Metastatic Liver Carcinoma in the Adrenal Gland (tissue), 2 donors: ENCODE measurements around a stretch of chr13.

DNA sequence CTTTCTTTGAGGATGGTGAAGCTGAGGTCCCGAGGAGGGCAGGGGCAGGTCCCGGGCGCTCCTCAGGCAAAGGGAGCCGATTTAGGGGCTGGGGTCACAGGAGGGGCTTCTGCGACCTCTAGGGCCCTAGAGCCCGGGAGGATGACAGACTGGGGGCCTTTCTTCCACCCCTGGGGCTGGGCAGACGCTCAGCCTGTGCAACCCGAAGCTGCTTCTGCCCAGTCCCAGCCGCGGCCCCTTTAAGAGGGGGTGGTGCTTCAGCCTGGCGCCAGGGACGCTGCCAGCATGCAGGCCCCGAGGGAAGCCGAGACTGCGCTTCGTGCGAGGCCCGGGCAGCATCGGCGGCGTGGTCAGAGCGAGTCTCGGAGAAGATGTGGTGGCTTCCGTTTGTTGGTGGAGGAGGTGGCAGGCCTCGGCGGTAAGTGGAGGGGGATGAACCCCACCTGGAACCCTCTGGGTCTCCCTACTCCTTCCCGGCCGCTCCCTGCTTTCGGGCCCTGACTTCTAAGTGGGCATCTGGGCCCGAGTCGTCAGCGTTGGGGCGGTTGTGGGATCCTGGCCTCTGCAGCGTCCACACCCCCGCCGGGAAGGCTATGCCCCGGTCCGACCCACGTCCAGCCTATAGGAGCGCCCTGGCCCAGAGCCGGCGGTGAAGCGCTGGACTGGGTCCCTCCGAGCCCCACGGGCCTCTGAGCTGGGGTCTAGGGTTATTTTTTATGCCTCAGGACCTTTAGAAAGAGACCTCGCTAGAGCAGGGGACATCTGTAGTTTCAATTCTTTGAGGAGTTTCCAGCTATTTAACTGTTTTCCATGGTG lies 986.4 kb downstream of the TUBA3C start:
- PRO-cap, 2 experiments: no peak in any of the 2 experiments

- PRO-cap, 2 experiments: no peak in any of the 2 experiments
Measured at GRCh38 chr13:19117976-19118449, 63.6 kb downstream of the TUBA3C start.

DNA sequence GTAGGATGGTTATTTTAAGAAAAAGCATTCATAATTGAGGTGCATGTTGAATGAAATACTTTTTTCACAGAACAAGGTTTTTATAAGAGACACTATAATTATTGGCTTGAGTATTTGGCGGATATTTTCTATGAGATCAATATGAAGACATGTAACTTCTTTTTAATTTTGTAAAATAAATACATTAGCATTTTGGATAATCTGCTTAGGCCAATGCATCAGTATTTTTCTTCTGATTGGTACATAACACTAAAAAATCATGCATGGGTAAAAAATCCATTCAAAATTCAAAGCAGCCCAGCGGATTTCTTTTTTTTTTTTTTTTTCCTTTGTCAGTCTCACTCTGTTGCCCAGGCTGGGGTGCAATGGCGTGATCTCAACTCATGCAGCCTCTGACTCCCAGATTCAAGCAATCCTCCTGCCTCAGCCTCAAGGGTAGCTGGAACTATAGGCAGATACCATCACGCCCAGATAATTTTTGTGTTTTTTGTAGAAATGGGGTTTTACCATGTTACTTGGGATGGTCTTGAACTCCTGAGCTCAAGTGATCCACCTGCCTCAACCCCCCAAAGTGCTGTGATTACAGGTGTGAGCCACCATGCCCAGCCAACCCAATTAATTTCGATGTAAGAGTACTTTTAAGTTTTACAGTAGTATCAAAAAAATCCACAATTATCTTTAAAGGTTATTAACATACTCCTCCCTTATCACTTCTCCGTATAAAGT lies 68.4 kb downstream of the PSPC1 start:
- PRO-cap, 2 experiments: no peak in any of the 2 experiments

DNA sequence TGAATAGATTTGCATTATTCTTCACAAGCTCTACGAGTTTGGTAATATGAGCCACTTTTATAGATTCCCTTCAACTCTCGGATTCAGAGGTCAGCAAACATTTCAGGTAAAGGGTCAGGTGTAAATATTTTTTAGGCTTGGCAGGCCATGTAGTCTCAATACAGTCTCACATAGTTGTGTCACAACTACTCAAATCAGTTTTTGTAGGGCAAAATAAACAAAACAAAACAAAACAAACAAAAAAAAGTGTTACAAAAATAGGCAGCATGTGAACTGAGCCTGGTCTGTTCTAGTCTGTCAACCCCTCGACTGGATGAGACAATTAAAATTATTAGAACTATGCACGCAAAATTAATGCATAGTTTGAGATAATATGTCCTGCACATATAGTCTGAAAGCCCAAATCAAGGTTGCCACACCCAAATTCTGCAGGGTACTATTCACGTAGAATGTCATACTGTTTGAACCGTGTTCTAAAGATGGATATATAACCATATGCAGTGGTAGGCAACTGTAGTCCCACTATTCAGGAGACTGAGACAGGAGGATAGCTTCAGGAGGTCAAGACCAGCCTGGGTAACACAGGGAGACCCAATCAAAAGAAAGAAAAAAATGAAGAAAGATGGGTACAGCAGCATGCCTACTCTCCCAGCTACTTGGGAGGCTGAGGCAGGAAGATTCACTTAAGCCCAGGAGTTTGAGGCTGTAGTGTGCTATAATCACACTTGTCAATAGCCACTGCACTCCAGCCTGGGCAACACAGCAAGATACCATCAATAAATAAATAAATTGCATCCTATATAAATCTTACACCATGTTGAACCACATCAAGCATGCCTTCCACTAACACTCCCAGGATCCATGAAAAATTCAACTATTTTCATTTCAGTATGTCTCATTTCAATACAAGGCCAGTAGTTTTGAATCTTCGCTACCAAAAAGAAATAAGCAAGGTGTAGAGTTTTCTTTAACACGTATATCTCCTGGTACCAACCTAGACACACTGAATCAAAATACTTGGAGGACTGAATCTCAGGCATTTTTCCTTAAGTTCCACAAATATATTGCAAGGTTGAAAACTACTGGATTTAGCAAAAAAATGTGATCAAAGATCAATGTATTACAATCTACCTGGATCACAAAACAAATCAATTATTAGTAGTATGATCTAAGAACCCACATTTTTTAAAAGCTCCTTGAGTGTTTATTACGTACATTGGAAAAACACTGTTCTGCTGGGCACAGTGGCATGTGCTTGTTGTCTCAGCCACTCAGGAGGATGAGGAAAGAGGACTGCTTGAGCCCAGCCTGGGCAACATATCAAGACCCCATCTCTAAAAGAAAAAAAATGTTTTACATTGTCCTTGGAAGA lies 56.9 kb downstream of the PSPC1 start:
- PRO-cap, 2 experiments: no peak in any of the 2 experiments

GRCh38 chr13:20177002-20177604 lies 15.6 kb downstream of the GJB2 start:
- PRO-cap, 2 experiments: no peak in any of the 2 experiments

- PRO-cap, 2 experiments: no peak in any of the 2 experiments
Measured at GRCh38 chr13:20480519-20481020, 45.1 kb downstream of the CRYL1 start.

- PRO-cap, 2 experiments: no peak in any of the 2 experiments
Measured at GRCh38 chr13:20573207-20573550, 6.2 kb downstream of the IFT88 start.

GRCh38 chr13:20712500-20713108 lies 9.1 kb downstream of the IL17D start:
- PRO-cap, 2 experiments: no peak in any of the 2 experiments

DNA sequence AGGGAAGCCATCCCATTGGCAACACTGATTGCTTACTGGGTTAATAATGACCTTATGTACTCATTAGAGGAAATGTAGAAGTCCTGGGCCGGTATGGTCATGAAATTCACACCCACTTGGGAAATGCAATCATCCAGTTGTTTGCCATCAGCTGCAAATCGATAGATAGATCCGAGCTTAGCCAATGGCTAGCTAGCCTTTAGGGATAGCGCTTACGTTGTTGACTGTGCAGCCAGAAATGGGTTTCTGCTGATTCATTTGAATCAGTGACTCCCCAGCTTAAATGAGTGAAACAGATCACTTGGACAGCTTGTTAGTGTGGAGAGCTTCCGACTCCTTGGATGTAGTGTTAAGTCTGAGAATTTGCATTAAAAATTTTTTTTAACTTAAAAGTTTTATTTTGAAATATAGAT lies 11.8 kb downstream of the IL17D start:
- PRO-cap, 2 experiments: no peak in any of the 2 experiments

- PRO-cap, 2 experiments: no peak in any of the 2 experiments
Measured at GRCh38 chr13:20942984-20943230, 40.4 kb upstream of the XPO4 start.

DNA sequence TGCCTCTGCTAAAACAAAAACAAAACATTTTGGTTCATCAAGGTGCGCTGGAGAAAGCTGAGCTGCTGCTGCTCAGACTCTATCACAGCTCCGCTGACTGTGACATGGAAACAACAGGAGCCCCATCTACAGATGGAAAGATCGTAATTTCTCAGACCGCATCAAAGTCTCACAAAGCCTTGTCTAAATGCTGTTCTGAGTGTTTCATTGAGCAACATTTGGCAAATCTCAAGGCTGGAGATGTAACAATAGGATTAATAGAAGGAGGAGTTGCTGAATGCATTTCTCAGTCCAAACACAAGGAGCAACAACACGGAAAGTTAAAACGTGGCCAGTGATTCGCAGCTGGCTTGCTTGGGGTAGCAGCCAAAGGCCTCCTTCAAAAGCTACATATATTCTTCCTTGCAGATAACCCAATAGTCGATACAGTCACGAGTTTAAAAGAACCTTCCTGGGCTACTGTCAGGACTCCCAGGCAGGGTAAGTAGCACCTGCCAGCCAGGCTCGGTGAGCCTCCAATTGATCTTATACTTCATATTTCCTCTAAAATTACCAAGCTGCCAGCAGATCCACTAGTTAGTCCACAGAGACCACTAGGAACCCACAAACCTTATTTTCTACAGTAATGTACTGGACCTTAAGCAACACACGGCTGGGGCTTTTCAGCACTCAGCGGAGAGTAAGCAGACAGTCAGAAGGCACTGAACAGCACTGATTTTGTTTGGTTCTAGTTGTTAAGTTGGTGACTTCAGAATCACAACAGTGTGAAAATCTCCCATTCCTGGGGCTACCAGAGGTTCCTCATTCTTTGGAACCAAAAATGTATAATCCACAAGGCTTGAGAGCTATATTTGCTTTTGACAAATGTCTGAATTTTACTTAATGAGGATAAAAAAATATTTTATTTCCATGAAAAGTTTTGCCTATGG lies 56.0 kb downstream of the MRPL57 start:
- PRO-cap, 2 experiments: no peak in any of the 2 experiments

DNA sequence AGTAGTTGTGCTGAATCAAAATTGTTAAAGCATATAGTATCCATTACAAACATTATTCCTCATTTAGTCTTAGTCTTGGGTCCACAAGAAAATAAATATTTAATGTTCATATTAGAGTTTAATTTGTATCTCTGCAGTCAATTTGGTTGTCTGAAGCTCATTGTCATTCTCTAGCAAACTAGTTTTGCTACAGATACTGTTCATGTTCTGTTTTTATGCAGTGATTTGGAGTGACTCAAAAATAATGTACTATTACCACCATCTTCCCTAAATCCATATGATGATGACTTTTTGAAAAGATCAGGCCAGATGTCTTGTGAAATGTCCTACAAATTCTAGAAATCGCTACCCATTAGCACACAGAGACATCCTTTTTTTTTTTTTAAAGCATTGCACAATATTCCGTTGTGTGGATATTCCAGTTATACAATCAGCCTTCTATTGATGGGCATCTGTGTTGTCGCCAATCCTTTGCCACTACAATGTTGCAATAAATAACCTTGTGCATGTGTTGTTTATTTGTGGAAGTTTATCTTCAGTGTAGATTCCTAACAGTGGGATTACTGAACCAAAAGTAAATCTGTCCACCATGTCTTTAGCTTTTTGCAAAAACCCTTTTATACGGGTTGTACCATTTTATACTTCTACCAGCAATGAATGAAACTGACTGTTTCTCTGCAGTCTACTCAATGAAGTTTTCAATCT lies 24.5 kb downstream of the ZDHHC20 start:
- PRO-cap, 2 experiments: no peak in any of the 2 experiments

DNA sequence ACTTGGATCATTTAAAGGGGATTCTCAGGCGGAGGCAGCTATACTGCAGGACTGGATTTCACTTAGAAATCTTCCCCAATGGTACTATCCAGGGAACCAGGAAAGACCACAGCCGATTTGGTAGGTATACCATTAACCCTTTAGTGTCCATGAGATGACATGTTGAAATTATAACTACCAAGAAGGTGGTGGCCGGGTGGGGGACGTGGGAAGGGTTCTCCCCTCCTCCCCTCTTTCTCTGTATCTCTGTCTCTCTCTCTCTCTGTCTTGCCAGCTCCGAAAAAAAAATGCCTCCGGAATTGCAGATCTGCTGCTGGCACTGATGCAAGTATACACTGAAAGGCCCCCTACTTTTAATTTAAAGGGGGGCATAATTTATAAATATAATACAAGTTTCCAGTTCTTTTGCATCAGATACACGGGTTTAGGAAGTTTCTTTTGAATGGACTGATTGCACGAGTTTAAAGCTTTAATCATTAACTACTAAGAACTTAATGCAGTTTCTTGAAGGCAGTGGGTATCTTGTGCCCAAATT lies 1.3 kb downstream of the FGF9 start:
- PRO-cap, 2 experiments: no peak in any of the 2 experiments

- PRO-cap, 2 experiments: no peak in any of the 2 experiments
Measured at GRCh38 chr13:21676369-21677248, 5.7 kb downstream of the FGF9 start.

- PRO-cap, 2 experiments: no peak in any of the 2 experiments
Measured at GRCh38 chr13:23147955-23148256, 32.9 kb upstream of the SGCG start.

DNA sequence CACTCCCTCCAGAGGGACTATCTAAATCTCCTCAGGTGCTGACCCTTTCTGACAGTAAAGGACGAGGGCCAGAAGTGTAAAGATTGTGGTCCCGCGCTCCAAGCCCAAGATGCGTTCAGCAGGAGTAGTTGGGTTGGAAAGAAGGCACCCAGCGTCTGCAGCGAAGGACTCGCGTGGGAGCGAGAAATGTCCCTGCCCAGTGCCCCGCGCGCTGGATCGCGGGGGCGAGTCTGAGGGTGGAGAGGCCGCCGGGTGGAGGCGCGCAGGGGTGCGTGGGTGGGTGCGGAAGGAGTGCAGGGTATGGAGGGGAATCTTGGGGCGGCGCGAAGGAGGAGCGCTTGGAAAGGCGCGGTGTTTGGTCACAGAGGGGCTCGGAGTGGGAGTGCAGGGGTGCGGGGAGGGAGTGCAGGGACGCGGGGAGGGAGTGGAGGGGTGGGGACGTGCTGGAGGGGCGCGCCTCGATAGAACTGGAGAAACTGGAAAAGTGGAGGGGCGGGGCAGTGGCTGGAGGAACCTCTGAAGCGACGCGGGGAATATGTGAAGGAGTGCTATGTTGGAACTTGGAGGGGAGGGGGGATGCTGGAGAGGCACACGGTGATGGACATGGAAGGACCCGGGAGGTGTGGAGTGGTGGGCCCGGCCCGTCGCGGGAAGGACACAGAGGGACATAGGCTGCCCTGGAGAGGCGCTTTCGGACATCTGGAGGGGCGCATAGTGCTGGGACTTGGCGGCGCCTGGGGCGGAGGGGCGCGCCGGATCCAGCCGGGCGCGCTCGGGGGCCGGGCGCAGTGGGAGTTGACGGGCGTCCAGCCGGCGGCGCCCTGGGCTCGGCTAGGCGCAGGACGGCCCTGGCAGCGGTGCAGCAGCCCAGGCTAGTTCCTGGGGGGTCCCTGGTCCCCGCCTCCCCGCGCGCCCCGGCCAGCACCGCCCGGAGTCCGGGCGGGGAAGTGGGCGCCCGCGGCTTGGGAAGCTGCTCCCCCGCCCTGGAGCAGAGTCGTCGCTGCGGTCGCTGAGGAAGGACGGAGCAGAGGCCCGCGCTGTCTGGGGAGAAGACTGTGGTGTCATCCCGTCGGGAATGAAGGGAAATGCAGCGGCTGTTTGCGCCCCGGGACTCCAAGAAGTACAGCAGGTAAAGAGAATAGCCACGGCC lies 20.9 kb upstream of the SGCG start:
- PRO-cap, 2 experiments: no peak in any of the 2 experiments

DNA sequence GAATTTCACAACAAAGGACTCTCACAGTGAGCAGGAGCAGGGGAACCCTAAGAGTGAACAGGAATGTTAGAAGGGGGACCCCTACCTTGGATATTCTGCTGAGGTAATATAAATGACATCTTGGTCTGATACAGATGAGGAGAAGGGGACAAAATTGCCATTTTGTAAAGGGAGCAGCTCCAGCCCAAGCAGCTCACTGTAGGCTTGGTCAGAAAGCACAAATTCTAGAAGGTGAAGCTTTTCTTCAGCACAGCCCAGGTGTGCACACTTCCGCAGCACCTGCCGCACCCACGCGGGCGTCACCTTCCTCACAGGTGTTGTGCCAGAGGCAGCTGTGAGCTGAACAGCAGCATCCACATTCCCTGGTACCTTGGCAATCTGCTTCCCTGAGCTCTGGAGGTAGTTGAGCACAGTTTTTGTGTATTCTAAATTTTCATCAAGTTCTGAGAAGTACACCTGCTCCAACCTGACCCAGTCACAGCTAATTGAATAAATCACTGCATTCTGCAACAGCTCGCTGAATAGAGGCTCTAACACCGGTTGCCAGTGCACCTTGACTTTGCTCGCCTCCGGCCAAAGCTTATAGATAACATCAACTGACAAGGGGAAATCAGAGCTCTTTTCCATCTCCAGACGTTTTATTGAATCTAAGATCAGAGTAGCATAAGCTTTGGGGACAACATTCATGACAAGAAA lies 78.9 kb downstream of the SACS start:
- PRO-cap, 2 experiments: no peak in any of the 2 experiments

- PRO-cap, 2 experiments: no peak in any of the 2 experiments
Measured at GRCh38 chr13:23467019-23467562, 33.6 kb upstream of the SACS start.

DNA sequence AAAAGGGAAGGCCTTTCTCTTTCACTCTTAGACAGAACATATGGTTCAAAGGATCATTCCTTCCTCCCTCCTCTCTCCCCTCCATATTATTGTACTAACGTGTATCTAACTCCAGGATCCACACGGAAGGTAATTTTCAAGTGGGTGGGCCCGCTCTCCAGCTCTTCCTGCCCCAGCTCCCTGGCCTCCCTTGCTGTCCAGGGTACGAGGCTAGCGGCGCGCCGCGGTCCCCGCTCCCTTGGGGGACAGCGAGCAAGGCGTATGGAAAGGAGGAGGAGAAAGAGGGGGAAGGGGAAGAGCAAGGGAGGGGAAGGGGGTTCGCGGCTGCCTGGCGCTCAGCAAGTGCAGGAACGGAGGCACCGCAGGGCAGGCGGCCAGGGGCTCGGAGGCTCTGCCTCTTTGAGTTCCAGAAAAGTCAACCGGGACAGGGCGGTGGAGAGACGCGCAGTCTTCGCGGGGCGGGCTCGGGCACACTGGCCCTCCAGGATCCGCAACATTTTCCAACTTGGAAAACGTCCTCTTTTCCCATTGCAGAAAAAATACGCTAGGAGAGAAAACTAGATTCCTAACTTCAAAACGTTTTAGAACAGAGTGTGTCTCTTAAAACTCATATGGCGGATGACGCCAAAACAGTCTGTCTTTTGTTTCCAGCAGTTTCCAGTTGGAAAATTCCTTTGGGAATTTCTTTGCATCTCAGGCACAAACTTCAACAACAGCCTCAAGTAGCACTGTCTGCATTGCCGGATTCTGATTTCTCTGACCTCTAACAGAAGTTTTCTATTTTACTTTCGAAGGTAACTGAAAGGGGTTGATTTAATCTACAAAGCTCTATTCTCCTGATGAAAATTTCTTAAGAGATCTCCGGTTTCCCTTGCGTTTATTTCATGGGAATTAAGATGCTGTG lies 23.1 kb upstream of the TNFRSF19 start:
- PRO-cap, 2 experiments: no peak in any of the 2 experiments

DNA sequence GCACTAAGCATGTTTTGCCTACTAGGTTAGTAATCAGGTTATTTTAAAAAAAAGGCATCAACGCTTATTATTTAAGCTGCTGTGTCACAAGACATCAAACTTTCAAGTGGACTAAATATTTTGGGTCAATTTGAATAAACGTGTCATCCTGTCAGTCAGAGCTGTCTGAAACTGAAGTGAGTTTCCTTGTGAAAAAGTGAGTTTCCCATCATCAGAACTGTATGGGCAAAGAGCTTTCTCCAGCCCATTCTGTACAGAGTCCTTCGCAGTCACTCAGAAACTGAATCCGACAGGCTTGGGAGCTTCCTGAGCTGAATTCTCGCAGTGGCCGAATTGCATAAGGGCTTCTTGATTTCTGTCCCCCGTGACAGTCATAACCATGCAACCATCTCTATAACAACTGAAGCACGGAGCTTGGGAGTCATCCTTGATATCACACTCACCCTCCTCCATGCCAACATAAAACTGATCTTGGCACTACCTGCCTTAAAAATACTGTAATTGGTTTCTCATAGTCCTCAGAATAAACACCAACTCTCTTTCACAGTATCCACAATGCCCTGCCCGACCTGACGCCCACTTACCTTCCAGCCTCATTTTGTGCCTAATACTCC lies 139.8 kb downstream of the MIPEP start:
- PRO-cap, 2 experiments: no peak in any of the 2 experiments